ENCODE measurements around the genes DPM1 and NFATC2.

DNA sequence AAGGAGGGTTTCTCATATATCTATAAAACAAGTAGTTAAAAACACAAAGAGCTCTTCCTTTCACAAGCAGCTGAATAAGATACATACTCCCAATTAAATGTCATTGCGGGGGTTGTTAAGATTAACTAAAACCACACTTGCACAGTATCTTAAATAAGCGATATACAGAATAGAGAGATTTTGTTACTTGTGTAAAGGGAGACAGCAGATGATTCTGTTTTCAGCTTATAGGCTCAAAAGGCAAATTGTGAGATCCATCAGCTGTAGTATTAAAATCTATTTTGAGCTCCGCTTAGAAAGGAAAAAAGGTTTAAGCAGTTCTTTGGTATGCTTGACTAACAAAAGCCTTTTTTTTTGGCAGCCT lies 1.4 kb downstream of the PTPN1 start:
- PRO-cap, result no peak

DNA sequence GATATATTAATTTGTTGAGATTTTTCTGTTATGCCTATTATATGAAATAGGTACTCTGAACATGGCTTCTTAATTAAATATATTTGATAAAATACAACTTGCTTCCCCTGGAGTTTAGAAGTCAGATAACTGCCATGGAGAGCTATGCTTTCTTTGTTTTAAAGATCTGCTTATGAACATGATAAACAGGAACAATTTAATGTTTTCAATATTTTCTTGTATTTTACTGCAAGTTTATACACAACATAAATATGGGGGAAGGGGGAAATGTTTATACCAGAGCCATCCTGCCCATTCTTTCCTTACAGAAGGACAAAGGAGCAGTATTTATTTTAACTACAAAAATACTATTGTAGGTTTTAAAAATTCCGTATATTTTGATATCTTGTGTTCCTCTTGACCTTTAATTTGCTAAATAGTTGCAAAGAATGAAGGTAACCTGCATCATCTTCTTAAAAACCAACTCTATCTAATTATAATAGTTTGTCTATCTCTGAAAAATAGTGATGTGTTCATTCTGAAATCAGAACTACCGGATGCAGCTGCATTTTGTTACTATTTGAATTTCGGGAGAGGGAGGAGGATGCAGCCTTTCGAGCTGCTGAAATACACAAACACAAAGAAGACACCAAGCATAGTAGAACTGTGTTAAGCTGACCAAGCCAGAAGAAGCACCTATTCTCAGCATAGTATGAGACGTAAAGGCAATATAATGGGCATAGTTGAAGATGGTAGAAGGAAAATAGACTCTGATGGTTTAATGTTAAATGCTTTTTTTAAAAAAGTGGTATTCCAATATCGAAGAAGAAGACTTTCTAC lies 33.0 kb downstream of the PTPN1 start:
- PRO-cap, result no peak

DNA sequence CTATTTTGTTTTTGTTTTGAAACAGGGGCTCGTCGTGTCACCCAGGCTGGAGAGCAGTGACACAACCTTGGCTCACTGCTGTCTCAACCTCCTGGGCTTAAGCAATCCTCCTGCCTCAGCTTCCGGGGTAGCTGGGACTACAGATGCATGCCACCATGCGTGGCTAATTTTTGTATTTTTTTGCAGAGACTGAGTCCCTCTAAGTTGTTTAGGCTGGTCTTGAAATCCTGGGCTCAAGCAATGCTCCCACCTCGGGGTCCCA lies 19.3 kb upstream of the RIPOR3 start:
- PRO-cap, result no peak

DNA sequence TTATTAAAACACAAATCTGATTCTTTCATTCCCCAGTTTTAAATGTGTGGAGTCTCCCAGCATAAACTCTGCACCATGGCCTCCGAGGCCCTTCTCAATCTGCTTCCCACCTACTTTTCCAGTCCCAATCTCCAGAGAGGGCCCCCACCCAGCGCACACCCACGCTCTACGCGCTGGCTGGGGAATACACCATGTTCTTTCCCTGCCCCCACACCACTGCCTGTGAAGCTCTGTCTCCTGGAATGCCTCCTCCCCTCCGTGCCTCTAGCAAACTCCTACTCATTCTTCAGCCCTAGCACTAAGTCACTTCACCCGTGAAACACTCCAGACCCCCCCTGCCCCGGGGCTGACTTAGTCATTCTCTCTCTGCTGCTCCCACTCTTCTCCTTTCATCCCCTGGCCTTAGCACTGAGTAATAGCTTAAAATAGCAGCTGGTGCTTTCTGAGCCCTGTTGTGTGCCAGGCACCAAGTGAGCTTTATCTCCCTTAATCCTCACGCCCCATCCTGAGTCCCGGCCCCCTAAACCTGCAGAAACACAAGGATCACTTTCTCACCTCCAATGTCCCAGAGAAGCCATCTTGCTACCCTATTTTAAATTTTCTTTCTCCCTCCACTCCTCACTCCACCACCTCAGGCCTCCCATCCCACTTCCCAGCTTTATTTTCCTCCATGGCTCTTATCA lies 6.5 kb upstream of the PARD6B start:
- PRO-cap, result no peak

DNA sequence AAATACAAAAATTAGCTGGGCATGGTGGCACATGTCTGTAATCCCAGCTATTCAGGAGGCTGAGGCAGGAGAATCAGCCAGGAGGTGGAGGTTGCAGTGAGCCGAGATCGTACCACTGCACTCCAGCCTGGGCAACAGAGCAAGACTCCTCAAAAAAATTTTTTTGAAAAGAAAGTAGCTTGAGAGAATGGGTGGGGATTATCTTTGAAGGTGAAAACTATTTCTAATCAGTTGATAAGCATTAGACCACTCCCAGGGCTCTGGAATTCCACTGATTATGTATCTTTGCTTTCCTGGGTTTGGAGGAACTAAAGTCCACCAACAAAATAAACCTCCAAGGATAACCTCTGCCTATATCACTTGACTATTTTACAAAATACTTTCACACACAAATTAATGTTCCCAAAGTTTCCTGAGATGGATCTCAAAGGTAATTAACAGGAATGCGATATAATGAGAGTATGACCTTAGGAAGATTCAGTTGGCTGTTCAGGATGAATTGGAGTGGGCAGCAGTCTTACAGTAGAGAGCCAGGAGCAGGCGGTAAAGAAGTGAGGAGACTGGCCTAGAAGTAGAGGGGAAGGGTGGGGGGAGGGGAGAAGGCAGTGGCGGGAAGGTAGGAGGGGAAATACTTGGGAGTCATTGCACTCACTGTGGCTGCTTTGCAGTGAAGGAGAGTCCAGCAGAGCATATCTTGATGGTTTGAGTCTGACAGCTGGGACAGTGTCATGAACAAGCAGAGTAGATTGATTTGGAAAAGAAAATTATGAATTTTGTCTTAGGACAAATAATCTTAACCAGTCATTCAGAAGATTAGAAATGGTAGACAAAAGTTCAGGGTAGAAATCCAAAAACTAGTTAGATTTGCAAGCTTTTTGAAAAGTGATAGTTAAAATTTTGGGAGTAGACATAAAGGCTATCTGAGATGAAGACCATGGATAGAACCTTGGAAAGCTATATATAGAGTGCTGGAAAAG lies 8.2 kb downstream of the PARD6B start:
- PRO-cap, result no peak

DNA sequence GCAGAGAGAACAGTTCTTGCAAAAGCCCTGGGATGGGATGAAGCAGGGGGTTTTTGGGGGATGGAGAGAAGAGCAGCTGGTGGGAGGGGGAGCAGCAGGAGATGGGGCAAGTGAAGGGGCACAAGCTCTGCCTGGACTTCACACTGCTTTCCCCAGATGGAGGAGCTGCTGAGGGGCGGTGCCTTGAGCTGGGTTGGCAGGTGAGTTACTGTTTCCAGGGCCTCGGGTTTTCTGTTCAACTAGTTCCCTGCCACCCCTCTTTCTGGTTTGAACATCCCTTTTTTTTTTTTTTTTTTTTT lies 5.4 kb downstream of the BCAS4 start:
- PRO-cap, result no peak

GRCh38 chr20:50870205-50871243 lies 60.7 kb downstream of the ADNP start:
- PRO-cap, result no peak

- PRO-cap, result no peak
Measured at GRCh38 chr20:50930442-50930787, 822 bp downstream of the ADNP start.

GRCh38 chr20:50958198-50958654 lies at the start of gene DPM1:
TSS of gene DPM1 (minus strand) at chr20:50958532.
- PRO-cap, result unidirectional peak, minus-strand start at chr20:50958490

- PRO-cap, result no peak
Measured at GRCh38 chr20:50984281-50984785, 25.7 kb downstream of the MOCS3 start.

- PRO-cap, result no peak
Measured at GRCh38 chr20:51033748-51034090, 10.8 kb upstream of the KCNG1 start.

DNA sequence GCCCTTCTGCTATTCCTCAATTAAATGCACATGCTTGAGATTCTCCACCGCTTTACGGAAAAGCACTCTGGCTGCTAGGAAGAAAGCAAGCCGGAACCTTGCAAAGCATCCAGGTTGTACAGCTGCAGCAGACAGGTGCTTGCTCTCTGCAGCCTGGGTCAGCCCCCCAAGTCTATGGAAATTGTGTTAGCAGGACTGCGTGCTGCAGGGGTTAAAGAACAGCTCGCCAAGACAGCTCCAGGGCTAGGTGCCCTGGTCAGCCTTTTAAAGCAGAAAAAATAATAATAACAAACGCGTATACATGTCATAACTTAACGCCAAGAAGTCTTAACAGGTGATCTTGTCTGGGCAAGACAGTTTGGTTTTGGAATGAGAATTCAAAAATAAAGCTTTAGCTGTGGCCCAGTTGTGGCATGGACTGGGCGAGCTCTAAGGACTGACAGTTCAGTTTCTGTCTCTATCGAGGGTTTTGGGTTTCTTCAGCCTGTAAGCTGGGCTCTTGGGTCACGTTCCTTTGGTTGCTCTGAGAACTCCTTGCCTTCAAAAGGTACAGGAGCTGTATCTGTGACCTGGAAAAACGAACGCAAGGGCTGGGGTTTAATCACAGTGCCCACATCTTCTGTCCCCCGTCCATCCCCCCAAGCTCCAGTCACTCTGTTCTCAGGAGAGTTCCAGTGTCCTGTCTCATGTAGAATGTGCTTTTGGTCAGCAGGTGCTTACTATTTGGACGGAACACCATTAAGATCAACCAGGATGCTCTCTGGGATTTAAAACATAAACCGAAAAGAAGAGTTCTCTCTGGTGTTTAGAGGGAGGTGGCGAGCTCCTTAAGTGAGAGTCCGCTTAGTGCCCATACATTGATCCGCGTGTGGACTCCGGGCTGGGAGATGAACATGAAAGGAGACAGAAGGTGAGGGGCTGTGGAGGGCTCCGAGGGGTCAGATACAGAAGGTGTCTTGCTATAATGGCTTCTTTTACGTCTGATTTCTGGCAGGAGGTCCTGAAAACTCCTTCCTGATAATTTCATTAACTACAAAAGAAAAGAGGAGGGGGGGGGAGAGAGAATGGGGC lies 151.8 kb downstream of the NFATC2 start:
- PRO-cap, result no peak

DNA sequence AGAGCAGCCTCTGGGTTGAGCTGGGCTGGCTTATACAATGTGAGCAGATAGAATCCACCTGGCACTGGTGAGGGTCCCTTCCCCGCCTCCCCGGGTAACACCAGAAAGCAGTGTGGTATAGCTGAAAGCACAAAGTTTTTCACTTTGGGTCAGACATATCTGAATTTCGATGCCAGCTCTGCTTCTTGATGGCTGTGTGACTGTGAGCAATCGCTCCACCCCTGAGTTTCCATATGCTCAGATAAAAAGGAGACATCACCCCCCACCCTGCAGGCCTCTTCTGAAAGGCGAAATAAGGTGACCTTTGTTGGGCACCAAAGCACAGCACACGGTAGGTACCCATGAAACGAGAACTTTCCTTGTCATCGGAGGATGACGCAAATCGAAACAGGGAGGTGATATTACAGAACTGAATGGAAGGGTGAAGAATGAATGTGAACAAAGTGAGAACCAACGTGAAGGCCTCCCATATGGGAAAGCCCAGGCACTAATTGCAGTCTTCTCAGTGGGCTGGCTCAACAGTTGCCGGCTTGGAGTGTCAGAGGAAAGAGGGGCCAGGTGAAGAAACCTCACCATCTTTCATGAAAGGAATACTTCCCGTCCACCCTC lies 61.9 kb downstream of the NFATC2 start:
- PRO-cap, result no peak

DNA sequence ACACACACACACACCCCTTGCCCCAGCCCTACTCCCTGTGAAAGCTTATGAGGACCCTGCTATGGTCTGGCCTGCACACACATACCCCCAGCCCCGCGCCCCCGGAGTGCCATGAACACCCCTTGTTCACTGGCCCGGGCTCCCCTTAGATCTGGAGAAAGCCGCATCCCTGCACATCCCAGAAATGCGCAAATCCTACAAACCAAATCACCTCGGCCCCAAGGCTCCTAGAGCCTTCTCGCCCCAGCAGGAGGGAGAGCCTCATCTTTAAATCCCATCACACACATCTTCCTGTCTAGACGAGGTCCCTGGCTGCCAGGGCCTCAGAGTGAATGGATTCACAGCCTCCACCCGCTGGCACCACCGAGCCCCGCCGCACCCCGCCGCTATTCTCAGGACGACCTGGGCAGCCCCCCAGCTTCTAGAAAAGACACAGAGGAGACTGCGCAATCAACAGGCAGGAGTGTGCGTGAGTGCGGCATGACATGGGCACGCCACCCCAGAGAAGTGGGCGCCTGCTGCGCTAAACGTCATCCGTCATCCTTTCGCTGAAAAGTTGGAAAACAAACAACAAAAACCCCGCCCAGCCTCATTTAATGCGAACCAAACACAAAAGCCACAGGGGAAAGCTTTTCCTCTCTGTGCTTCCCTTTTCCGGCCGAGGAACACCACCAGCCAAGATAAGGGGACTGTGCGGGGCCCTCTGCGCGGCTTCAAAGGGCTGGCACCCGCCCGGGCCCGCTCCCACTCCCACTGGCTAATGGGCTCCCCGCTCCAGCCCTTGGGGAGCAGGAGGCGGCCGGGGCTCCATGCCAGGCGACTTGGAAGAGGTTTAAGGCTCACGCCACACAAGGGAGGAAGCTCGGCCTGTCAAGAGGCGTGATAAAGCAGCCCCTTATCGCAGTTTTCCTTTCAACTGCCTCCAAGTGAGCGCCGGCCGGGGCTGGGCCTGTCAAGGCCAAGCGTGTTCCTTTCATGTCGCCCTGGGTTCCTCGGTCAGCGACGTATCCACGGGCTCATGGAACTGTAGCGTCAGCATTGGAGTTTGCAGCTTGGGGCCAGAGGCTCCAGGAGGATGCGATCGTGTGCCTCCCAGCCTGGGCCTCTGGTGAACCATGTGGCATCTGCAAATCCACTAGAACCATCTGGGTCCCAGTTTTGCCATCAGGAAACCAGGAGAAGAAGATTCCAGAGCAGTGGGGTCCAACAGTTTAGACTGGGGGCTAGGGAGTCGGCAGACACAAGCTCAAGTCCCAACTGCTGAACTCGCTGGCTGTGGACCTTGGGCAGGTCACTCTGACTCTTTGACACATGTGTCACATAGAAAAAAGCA lies 50.1 kb downstream of the NFATC2 start:
- PRO-cap, result no peak

DNA sequence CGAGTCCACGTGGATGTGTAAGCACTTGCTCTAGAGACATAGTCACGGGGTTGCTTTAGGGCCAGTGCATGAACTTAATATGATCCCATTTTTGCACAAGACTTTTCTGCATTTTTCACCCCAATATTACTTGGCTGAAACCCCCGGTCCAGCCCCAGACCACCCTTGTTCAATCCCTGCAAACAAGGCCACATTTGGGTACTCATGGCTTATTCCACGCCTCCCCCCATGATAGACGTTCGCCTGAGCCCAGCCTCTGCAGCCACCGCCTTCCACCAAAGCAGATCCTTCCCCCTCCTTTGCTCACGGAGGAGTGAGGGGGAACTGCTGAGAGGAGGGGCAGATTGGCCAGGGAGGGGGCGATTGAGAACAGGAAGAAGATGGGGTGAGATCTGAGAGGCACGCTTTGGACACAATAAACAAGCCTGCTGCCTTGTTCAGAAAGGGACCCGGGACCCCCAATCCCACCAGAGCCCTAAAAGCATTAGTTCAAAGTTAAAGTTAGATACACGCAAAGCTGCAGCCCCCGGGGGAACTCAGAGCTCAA lies 45.1 kb downstream of the NFATC2 start:
- PRO-cap, result no peak

DNA sequence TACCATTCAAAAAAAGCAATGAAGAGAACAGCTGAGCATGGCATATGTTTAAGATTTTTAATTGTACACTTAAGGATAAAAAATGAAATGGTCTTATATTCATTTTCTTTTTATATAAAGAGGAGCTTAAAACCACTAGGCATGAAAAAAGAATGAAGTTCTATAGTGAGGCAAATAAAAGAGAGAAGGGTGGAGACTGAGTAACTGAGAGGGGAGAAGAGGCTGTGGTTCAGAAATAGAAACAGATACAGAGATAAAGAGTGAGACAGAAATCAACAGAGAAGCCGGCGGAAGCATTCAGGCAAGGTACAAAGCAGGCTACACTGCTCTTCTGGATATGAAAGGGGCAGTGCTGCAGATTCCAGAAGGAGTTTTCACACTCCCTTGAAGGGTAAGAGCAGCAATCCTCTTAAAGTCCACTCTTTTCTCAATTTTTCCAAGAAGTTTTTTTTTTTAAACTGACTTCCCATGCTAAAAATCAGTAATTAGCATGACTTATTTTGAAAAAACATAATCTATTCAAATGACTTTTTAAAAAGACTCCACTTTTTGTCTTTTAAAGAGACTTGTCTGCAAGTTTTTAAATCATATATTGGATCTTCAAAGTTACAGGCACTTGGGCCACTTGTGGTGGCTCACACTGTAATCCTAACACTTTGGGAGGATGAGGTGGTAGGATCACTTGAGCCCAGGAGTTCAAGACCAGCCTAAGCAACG lies 29.8 kb downstream of the NFATC2 start:
- PRO-cap, result no peak

GRCh38 chr20:51529026-51529772 lies 13.3 kb downstream of the NFATC2 start:
- PRO-cap, result no peak

GRCh38 chr20:51541928-51543012 lies at the start of gene NFATC2:
TSS of gene NFATC2 (minus strand) at chr20:51542719.
- PRO-cap, result no peak

- PRO-cap, result no peak
Measured at GRCh38 chr20:51560515-51561114, 18.1 kb upstream of the NFATC2 start.

DNA sequence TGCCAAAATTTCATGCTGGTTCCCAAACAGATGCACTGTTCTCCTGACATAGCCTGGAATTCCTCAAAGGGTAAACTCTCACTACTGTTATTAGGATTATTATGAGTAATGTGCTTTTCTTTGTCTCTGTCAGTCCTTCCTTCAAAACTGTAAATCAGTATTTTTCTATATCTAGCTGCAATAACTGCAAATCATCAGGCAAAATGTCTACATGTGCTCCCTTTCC lies 185.7 kb downstream of the ZFP64 start:
- PRO-cap, result no peak

All from neutrophil (primary cell).